Airway epithelial cell (primary cell): ENCODE results near the gene NDUFB6.

DNA sequence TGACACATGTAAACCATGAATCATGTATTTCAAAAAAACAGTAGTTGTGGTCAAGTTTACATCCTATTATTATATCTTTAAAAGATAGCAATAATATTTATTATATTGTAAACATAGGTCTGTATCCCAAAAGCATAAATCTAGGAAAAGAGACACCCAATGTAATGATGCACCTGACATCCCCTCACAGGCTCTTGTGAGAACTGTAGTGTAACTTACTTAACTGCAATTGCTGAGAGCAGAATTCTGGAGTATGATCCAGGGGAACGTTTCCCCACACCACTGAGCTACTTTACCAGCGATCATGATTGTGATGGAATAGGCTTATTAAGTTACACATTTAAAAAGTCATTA is 18.3 kb upstream of the MOB3B start:
- RAMPAGE, long total RNA, result no peak

DNA sequence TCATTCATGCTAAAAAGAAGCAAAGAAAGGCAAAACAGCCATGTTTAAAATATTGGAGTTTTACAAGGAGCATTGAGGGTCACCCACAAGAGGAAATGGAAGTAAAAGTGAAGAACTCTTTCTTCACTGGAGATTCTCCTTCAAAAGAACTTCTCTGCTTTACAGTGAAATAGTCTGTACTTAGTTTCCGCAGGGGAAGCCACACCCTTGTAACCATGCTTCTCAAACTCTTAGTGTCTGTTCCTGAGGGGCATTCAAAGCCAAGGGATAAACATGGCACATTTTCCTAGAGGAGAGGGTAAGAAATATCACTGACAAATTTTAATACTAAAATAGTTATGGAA is 8.6 kb downstream of the C9orf72 start:
- RAMPAGE, long total RNA, result no peak

GRCh38 chr9:27577110-27577474 is 3.8 kb upstream of the C9orf72 start:
- RAMPAGE, long total RNA, result no peak

DNA sequence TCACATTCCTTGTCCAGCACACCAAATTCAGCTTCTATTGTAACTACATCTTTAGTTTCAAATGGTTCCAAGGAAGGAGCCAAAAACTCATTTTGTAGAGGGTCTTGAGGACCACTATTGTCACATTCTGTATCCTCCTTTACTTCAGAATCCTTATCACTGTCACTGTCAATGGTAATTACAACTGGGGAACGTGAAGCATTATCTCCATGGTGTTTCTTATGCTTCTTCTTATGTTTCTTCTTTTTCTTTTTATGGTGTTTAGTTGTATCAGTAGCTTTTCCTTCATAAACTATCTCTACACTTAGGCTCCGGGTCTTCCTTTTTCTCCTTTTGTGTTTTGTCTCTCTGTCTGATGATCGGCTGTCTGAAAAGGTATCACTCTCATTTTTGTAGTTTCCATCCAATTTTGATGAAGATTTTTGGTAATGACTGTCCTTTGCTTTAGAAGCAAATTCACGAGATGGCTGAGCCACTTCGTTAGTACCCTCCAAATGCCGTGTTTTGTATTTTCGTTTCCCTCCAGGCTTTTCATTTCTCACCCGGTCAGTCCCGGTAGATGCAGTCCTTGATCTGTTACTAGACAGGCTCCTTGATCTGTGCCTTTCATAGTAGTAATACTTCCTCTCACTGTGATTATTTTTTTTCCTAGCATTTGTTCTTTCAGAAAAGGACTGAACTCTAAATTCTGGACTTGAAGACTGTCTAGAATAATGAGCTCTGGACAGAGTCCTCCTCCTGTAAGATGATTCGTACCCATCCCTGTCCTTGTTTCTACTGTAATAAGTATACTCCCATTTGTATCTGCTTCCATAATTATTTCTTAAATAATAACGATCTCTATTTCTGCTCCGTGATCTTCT is 10.3 kb upstream of the SMIM27 start:
- RAMPAGE, long total RNA, result no peak

DNA sequence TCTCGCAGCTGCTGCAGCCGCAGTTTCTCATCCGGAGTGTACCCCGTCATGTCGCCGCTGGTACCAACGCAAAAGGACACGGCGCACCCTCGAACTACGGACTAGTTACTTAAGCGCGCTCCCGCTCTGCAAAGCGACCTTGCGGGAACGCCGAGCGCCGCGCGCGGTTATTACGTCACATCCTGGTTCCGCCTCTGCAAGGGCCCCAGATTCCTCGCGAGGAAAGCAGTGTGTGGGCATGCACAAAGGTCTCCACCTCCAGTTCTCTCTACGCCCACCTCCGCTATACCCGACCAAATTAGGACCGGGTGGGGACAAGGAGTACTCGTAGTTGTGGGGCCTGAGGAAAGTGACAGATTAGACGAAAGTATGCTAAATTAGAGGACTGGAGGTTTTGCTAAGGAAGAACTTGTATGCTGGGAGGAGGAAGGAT is at the start of gene NDUFB6:
Gene NDUFB6 (minus strand): TSS at position 149 of the 433 bp plus-strand sequence.
- RAMPAGE, long total RNA, result start-site peak on the minus strand centred at position 111 of the sequence, 83 bp wide, 1,421 and 96 reads in 2 replicates

- RAMPAGE, long total RNA, result no peak
Measured at GRCh38 chr9:33044041-33044682, 19.1 kb downstream of the DNAJA1 start.

DNA sequence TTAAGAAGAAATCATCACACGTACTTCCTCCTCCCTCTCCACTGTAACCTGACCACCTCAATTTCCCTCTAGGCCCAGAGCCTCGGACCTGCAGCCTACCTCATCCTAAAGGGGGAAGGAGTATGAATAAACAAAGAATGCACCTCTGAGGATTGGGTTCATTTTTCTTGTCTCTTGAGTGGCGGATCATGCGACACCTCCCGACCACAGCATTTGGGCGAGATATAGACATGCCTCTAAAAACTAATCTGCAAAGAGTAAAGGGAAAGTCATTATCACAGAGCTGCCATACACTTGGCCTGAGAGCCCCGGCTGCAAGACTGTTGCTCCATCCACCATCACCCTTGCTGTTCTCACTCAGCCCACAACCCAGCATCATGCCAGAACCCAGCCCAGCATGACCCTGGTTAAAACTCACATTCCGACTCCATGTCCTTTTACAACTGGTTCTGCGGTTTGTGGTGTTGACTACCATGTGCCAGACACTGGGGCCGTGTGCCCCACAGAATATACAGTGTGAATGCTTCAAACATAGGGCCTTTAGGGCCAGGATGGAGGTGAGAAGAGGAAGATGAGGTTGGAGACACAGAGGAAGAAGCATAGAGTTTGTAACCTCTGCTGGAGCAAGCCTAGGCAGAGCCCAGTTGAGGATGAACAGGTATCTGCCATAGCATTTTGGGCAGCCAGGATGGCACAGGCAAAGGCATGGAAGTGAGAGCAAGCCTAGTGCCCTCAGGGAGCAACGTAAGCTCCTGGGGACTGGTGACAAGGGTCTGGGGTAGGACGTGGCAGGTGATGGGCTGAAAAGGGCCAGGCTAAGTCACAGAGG is 37.4 kb upstream of the SMU1 start:
- RAMPAGE, long total RNA, result no peak

DNA sequence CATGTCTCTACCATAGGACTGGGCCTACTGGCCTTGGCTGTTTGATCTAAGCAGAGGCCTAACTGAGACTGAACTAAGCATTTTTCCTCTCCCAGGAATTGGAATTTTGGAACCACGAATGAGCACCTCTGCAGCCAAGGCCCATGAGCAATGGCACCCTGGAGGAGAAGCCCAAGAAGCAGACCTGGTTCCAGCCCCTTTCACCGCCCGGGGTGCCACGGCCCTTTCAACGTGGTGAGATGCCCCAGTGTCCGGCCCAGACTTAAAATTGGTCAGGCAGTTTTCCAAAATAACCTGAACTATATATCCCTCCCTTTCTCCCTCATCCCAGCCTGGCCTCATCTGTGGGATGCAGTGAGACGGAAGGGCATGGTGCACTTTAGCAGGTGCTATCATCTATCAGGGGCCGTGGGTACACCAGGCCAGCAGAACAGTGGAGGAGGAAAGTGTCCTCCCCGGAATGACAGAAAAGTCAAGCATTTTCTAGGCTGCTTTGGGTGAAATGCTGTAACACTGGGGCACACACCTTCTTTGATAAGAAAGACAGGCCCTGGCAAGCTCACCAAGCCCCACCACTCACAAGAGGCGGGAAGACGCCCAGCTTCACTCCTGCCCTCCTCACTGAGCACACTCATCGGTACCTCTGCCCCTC is 43.4 kb downstream of the B4GALT1 start:
- RAMPAGE, long total RNA, result no peak

- RAMPAGE, long total RNA, result no peak
Measured at GRCh38 chr9:33164304-33165057, 2.7 kb downstream of the B4GALT1 start.

- RAMPAGE, long total RNA, result no peak
Measured at GRCh38 chr9:33211711-33212428, 28.1 kb upstream of the SPINK4 start.

GRCh38 chr9:33250094-33251011 is 10.4 kb downstream of the SPINK4 start:
- RAMPAGE, long total RNA, result no peak

DNA sequence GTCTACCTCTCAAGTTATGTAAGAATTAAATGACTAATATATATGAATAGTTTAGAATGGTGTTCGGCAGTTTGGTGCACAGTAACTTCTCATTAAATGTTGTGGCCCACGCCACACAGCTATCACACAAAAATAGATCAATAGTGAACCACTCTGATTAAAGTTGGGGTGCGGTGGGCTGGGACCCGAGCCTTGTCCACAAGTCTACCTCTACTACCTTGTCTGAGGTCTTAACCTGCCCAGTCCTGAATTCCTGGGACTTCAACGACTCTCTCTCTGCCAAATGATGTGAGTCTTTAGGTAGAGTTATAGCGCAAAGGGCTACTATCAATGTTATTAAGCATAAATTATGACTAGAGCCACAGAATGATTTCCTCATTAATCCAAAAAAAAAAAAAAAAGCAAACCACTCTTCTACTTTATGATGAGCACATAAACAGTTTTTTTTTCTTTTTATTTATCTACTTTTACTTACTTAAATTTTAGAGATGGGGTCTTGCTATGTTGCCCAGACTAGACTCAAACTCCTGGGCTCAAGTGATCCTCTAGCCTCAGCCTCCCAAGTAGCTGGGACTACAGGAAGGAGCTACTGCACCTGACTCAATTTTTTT is 11.0 kb downstream of the BAG1 start:
- RAMPAGE, long total RNA, result no peak

GRCh38 chr9:33265531-33266302 is 868 bp downstream of the CHMP5 start:
- RAMPAGE, long total RNA, result no peak

GRCh38 chr9:33394973-33395812 is 7.2 kb downstream of the AQP7 start:
- RAMPAGE, long total RNA, result no peak

- RAMPAGE, long total RNA, result no peak
Measured at GRCh38 chr9:33401059-33401876, 1.1 kb downstream of the AQP7 start.

DNA sequence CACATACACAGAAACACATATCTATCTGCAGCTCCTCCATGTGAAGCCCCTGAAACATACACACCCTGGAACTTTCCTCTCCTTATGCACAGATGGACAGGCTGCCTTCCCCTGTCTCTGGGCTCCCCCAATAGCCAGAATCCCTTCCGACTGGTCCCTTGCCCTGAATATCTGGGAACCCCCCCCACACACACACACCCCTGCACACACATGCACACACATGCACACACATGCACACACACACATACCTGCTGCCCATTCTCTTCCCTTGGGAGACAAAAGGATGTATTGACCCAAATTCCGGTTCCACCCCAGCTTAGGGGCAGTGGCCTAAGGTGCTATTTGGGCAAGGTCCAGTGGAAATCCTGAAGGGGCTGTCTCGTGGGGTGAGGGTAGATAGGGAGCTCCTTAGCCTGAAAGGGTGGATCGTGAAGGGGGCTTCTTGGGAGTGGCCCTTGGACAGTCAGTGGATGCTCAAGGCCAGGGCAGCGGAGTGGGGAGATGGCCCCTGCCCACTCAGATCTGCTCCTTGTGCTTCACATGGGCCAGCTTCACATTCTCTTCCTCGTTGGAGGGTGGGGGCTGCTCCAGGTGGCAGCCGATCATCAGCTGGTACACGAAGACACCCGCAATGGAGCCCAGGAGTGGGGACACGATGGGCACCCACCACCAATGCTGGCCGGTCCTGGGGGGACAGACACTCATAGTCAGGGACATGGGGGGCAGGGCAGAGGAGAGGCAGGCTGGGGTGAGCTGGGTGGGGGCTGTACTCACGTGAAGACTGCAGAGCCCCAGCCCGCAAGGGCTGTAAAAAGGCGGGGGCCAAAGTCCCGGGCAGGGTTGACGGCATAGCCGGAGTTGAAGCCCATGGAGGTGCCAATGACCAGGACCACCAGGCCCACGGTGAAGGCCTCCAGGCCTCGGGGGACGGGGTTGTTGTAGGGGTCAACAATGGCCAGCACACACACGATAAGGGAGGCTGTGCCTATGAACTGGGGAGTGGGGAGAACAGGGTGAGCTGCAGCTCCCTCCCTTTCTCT is 5.5 kb downstream of the AQP3 start:
- RAMPAGE, long total RNA, result no peak

DNA sequence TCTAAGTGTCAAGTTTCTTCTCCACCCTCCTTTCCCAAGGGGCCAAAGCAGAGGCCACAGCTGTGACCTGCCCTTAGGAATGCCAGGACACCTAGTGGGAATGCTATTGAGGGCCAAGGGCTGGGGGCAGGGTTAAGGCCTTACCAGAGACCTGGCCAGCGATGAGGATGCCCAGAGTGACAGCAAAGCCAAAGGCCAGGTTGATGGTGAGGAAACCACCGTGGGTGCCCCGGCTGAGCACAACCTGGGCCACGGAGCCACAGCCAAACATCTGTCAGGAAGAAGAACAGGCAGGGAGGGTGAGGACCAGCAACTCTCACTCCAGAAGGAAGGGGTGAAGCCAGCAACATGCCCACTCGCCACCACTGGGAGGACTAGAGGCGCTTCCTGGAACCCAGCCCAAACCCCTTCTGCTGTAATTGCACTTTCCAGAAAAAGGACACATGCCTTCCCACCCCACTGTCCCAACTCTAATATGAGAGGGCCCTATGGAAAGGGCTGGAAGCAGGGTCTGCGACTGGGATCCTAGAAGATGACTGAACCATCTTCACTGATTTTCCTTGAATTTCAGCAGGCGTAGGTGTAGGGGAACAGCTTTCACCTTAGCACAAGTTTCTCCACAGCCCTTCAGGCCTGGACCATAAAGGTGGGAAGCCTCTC is 3.6 kb downstream of the AQP3 start:
- RAMPAGE, long total RNA, result no peak

- RAMPAGE, long total RNA, result no peak
Measured at GRCh38 chr9:33446059-33446257, 1.4 kb downstream of the AQP3 start.

DNA sequence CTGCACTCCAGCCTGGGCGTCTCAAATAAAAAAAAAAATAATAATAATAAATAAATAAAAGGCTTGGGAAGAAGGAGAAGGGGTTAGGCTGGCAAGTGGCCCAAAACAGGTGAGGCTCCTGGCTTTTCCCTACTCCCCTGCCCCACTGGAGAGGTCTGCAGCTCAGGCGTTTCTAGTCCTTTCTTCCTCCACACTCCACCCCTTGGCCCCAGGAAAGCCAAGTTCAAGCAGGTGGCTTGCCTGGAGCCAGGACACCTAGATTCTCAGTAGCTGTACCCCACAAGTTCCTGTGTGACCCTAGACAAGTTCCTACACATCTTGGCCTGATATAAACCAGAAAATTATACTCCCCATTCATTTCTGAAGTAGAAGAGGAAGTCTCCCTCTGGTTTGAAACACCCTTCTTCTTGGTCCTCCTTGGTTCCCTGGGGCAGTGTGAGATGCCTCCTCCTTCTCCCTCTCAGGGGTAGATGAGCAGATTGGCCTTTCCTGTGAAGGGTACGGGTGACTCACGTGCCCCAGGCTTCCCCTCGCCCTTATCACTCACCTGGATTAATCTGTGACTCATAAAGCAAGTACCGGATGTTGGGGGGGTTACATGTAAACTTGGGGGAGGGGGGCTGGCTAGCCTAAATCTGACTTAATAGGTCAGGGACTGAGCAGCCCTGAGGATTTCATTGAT is 10.9 kb upstream of the AQP3 start:
- RAMPAGE, long total RNA, result no peak

DNA sequence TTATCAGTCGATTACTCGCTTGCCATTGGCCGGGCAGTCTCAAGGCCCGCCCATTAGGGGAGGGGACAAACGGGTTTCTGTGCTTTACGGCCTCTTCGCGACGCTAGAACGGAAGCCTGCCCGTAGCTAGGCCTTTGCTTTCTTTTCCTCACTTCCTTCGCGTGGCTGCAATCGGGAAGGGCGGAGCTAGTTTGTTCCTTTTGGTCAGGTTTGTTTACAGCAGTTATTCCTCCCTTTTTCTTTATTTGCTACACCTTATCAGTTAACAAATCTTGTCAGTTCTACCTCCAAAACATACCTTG is 217 bp upstream of the NOL6 start:
- RAMPAGE, long total RNA, result no peak